ENCODE measurements around a stretch of chr5.

DNA sequence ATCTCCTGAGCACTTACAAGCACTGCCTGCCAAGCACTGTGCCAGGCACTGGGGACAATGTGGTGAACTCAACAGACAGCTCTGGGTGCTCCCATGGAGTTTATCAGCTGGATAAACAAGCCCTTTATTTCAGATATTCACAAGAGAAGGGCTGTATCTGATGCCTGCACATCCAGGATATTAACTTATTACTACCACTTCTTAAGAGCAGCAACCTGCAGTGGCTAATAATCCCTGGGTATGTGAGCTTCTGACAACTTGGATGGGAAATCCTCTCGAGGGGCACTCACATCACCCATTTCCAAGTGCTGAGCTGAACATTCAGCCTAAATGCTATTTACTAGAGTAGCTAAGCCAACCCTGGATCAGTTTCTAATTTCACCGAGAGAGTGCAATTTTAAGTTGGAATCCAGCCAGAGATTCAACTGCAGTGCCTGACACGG lies 9.0 kb downstream of the SPRY4 start:
- PRO-cap, result no peak

DNA sequence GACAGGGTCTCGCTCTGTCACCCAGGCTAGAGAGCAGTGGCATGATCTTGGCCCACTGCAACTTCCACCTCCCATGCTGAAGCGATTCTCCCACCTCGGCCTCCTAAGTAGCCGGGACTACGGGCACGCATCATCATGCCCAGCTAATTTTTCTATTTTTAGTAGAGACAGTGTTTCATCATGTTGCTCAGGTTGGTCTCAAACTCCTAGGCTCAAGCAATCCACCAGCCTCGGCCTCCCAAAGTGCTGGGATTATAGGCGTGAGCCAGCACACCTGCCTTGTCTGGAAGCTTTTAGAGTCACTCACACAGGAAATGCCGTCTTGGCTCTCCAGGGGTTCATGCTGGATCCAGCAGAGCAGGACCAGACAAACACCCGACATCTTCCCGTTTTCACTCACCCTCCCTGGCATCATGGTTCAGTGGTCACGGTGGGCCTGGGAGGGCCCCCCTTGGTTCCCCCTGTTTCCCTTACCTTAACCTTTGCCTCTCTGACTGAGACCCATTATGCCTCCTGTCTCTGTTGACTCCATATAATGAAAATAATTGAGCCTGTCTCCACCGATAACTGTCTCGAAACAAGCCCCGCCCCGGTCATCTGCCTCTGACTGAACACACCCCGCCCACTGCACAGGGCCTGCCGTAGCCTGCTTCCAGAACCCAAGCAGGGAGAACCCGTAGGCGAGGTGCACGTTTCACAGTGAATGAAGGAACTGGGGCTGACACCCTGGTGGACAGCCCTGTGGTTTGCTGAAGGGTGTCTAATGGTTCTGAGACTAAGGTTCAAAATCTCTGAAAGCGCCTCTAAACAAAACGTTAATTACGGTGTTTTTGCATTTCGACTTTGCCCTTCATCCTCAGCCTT lies 39.5 kb upstream of the SPRY4 start:
- PRO-cap, result bidirectional peak, plus-strand start at position 644 of the sequence, minus-strand start at position 538 of the sequence

DNA sequence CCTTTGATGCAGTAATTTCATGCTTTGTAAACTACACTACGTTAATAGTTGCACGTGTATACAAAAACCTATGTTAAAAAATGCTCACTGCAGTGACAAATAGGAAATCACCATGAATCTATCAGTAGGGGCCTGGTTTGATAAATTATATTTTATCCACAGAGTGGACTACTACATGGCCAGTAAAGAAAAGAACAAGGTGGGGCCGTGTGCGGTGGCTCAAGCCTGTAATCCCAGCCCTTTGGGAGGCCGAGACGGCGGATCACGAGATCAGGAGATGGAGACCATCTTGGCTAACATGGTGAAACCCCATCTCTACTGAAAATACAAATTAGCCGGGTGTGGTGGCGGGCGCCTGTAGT lies 51.6 kb upstream of the SPRY4 start:
- PRO-cap, result no peak

GRCh38 chr5:142454071-142454348 lies 129.2 kb upstream of the SPRY4 start:
- PRO-cap, result no peak

- PRO-cap, result no peak
Measured at GRCh38 chr5:142540973-142541536, 144.8 kb downstream of the FGF1 start.

DNA sequence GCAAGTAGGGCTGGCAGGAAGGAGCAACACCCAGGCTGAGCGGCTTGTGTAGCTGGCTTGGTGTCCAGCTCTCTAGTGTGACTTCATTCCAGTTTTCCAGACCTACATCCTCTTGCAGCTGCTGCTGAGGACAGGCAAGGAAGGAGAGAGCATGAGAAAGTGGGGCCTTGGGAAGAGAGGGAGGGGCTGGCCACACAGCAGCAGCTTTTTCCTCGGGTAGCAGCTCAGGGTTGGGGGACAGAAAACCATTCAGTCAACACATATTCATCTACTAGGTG lies 80.2 kb downstream of the FGF1 start:
- PRO-cap, result no peak

GRCh38 chr5:142820402-142820739 lies 50.2 kb downstream of the ARHGAP26 start:
- PRO-cap, result no peak

GRCh38 chr5:142822853-142823699 lies 52.9 kb downstream of the ARHGAP26 start:
- PRO-cap, result no peak

GRCh38 chr5:142845053-142846033 lies 75.2 kb downstream of the ARHGAP26 start:
- PRO-cap, result no peak

- PRO-cap, result no peak
Measured at GRCh38 chr5:142901100-142901477, 130.9 kb downstream of the ARHGAP26 start.

GRCh38 chr5:142954657-142955491 lies 184.7 kb downstream of the ARHGAP26 start:
- PRO-cap, result no peak

- PRO-cap, result no peak
Measured at GRCh38 chr5:142970357-142970814, 200.2 kb downstream of the ARHGAP26 start.

DNA sequence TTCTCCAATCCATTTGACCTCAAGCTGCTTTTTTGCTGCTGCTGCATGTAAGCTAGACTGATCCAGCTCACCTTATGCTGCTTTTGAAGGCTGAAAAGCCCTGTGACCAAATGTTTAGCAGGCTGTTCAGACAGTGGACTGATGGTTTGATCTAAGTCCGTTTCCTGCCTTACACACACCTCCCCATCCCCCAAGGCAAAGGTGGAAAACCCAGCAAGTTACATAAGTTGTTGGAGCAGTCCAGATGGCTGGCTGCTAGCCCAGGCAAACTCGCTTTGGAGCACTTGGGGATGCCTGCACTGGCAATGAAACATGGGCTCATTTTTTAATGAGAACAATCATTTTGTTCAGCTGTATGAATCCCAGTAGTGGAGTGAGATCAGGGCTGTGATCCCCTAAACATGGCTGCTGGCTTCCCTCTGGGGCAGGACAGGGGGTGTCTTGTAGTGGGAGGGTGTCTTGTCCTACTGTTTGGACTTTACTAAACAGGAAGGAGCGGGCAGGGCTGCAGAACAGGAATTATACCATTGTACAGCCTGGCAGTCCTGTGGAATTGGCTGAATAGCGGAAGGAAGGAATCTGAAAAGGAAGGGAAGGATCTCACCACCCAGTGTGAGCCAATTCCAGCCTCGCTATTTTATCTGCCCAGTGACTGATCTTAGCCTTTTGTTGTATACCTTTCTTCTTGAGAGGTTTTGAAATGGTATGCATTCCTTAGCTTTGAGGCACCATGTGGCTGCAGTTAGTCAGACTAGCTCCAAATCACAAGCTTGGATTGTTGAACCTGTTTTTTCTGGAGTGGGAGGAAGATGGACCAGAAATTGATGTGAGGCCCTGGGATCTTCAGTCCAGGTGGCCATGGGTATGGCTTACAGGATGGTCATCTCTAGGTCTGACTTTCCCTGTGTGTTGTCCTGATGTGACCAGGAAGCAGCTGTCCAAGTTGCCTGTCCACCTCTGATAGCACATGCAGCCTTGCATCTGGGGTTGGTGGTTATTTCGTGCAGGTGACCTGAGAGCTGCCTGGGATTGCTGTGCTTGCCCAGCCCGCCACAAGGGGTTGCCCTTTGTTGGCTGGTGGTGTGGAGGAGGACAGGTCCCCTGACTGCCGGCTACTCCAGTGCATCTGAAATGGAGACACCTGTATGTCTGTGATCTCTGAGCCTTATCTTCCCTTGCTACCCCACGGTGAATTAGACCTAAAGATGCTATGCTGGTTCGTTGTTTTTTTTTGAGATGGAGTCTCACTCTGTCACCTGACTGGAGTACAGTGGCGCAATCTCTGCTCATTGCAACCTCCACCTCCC lies 212.3 kb downstream of the ARHGAP26 start:
- PRO-cap, result no peak

GRCh38 chr5:143002050-143003227 lies 232.3 kb downstream of the ARHGAP26 start:
- PRO-cap, result no peak

GRCh38 chr5:143042384-143042779 lies 272.2 kb downstream of the ARHGAP26 start:
- PRO-cap, result bidirectional peak, plus-strand start at chr5:143042665, minus-strand start at chr5:143042555

DNA sequence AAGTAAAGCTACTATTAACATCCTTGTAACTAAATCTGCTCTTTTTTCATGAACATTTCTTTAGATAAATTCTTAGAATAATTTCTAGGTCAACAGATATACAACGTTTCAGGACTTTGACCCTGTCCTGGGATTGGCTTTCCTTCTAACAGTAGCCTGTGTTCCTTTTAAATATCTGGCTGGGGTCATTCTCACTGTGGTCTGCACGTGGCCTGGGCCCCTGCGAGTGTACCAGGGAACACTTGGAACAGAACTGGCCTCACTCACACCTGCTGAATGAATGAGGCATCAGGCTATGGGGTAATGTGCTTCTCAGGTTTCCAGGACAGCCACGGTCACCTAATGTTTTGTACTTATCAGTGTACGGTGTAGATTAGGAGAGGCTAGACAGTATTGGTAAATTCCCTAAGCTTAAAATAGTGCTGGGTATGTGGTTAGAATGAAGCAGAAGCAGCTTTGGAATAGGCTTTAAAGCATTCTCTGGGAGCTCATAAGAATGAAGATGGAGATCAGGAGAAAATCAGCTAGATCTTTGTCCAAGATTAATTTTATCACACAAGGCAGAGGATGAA lies 267.7 kb downstream of the NR3C1 start:
- PRO-cap, result no peak

DNA sequence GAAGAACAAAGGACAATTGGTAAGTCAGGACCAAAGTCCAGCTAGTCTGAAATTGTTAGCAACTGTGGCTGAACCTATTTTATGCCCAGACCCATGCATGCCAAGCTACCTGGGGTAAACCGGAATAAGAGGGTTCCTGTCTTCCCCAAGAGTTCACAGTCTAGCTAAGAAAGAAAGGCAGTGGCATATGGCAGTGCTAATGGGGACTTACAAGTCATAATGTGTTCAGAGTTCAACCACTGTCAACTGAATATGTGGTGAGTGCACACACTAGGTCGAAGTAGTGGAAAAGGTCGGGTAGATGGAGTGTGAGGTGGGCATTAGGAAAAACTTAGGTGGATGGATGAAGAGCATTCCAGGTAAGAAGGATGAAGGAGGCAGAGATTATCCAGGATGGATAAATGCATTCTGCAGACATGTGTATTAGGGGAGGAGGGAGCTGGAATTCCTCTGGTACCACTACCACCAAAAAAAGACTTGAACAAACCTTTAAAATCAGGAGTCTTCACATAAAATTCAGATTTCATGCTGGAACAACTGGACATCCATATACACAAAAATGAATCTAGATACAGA lies 253.2 kb downstream of the NR3C1 start:
- PRO-cap, result no peak

DNA sequence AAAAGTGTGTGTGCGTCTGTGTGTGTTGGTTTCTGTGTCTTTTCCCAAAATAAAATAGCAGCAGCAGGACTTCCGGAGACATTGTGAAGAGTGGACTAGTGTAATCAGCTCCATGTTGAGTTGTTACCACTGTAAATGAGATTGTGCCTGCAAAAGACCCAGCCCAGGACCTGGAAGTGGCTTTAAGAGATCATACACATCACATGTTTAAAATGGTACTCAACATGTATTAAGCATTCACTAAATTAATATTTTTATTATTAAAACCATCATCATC lies 189.3 kb downstream of the NR3C1 start:
- PRO-cap, result no peak

DNA sequence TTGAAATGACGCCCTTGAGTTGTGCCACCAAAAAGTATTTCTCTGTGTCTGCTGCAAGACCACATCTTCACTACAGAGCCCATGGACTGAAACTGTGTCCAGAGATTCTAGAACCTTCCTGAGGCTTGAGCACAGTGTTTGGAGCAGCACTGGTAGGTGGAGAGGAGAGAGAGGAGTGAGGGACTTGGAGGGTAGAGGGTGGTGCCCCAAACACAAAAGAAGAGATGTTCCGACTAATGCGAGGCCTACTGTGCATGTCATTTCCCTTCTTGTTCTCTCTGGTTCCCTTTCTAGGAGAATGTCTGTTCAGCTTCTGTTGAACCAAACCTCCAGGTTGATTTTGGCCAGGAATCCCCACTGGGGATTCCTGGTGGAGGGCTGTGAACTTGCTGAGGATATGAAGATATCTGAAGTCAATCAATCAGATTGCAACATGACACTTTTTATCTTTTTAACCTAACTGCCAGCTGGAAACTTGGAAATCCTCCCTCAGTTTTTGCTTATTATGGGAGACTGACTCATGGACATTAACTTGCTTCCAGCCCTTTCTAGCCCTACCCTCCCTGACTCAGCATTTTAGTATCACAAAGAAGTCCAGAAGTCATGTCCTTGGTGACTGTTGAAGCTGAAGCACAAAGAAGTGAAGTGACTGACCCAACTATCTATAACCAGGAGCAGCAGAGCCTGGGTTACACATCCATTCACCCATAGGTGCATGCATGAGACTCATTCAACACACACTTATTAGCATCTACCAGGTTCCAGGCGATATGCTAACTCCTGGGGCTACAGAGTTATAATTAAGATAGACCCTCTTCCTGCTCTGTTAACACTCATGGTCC lies 154.4 kb downstream of the NR3C1 start:
- PRO-cap, result no peak

GRCh38 chr5:143280972-143282297 lies 122.1 kb downstream of the NR3C1 start:
- PRO-cap, result no peak

Measured in LUHMES (cell line).